Penis (tissue), 1 donor: ENCODE measurements around a stretch of chr2.

DNA sequence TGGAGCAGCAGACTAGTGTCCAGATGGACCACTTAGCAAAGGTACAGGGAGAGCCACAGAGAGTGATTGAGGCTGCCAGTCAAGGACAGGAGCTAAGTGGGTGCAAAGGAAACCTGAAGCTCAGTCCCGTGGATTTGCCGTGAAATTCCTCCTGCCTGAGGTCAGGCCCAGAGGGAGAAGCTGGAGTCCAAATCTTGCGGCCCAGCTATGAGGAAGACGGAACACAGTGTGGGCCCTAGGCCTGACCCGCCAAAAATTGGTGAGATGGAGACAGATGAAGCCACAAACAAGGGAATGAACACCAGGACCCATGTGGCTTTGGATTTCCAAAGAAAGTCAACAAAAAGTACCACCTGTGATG, 11.0 kb downstream of the COL6A3 start:
- PRO-cap: no peak

DNA sequence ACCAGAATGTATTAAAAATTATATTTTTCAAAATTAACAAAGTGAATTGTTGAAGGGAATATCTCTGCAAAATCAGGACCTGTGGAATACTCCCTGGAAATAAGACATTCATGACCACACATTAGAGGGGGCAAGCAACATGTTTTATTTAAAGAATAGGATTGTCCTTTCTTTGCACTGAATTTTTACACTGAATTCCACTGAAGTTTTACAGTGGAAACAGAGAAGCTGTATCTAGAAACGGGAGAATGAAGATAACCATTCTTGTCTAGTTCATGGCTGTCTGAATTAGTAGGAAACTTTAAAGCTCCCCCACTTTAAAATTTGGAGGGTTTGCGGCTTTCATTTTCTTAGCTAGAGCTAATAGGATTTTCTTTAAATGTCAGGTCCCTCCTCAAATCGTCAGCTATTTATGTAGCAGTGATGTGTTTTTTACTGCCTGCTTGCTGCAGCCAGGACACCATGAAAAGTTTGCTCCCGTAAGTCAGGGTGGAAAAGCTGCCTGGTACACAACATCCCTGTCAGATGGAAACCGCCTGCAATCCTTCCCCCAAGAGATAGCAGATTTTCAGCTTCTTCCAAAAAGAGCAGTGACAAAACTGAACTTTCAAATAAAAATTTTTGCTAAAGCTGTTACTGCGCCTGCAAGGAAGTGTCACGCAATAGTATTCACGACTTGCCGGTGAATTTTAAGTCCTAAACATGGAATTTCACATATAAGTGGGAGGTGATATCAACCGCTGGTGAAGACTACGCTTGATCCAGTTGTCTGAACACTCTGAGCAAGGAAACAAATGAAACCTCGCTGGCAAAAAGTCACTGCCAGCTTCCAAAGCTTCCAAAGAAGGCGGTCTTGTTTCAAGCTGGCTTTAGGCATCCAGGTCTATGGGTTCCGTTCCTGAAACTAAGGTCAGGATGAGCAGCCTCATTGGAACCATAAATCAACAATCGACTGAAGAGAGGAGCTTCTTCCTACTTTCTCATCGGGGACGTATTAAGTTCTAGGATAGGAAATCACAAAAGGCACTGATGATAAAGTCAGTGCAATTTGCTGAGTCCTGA, 3.0 kb downstream of the COL6A3 start:
- PRO-cap: bidirectional peak, plus-strand start at position 482 of the sequence, minus-strand start at position 180 of the sequence

DNA sequence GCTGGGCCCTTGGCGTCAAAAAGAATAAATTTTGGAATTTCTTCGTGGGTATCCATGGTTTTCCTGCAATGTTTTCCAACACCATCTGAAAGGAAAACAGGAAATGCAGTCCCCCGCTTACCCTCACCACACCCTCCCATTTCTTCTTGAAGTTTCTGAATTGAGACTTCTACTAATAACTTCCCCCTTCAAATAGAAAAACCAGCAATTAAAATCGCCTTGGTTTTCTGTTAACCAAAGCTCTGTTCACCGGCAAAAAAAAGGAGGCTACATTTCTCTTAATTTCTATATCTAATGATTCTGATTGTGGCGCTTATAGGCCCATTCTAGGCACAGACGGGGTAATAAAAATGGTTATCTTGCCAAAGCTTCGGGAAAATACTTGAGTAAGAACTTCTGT, 483 bp upstream of the COL6A3 start:
- PRO-cap: no peak

DNA sequence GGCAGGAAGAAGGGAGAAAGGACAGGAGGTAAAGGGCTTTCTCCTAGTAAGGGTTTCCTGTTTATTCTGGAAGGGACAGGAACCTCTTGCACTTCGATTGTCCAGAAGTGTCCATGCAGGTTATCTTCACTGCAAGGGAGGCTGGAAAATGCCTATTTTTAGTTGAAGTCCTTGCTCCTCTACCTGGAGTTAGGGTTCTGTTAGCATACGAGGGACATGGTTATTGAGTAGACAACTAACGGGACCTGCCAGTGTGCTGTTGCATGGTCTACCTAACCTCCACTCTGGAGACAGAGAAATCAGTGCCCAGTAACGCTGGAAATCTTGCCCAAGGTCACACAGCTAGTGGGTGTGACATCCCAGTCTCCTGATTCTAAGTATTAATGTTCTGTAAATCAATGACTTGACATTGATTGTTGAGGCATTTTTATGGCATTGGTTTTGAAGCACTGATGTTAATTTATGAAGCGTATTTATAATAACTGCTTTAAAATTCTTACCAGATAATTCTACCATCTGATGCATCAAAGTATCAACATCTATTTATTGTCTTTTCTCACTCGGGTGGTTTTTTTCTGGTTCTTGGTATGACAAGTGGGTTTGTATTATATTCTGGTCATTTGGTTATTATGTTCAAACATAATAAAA, 10.5 kb upstream of the MLPH start:
- PRO-cap: no peak

GRCh38 chr2:237497404-237497637, 10.3 kb downstream of the MLPH start:
- PRO-cap: no peak

- PRO-cap: no peak
Observed at GRCh38 chr2:237549662-237550583, 16.5 kb upstream of the PRLH start.

- PRO-cap: no peak
Observed at GRCh38 chr2:237618632-237618831, 8.9 kb upstream of the LRRFIP1 start.

GRCh38 chr2:237625137-237625651, 2.2 kb upstream of the LRRFIP1 start:
- PRO-cap: no peak

DNA sequence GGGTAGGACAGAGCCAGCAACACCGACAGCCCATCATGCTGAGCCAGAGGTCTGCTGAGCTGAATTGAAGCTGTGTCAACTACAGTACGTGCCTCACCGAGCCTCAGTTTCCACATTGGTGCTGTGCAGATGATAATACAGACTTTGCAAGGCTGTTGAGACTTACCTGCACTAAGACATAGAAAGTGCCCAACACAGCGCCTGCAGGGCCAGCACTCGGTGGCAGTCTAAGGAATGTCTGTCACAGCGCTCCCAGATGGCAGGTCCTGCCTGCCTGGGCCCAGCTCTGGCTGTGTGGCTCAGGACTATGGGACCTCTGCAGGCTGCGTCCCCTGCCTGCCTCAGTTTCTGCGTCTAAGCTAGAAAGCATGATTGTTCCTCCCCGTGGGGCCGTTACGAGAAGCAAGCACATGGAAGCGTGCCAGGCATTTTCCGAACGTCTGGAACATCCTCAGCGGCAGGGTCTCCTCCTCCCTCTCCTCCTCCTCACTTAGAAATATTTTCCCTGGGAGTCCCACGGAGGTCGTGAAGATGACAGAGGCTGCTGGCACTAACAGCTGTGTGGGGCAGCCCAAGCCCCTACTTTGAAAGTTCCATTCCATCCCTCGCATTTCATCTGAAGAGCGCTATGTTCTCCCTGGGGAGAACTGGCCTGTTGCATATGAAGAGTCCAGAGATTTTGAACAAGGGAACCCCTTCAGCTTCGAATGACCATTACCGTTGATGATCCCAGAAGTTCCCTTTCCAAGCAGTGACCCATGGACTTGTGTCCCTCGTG, 43.2 kb downstream of the LRRFIP1 start:
- PRO-cap: no peak

GRCh38 chr2:237692659-237693536, 65.5 kb downstream of the LRRFIP1 start:
- PRO-cap: bidirectional peak, plus-strand start at chr2:237693087, minus-strand start at chr2:237692975

DNA sequence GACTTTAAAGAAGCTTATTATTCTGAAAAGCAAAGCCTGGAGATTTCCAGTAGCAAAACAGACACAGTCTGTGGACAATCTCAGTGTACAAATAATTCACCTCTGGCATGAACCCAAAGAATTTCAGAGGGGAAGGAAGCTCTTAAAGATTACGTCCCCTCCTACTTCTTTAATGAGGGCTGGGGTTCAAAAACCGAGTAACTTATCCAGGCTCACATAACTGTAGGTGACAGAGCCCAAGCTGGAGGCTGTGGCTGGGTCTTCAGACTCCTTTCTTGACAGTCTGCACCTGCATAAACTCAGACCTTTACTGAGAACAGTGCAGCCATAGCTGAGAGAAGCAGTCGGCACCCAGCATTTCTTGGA, 70.7 kb downstream of the LRRFIP1 start:
- PRO-cap: no peak

- PRO-cap: no peak
Observed at GRCh38 chr2:237712143-237713440, 85.2 kb downstream of the LRRFIP1 start.

GRCh38 chr2:237732085-237732597, 66.4 kb upstream of the RBM44 start:
- PRO-cap: no peak

GRCh38 chr2:237789259-237790078, 9.1 kb upstream of the RBM44 start:
- PRO-cap: no peak

GRCh38 chr2:237858278-237859437, 765 bp upstream of the RAMP1 start:
- PRO-cap: no peak

GRCh38 chr2:237860624-237860834, 1.1 kb downstream of the RAMP1 start:
- PRO-cap: no peak

DNA sequence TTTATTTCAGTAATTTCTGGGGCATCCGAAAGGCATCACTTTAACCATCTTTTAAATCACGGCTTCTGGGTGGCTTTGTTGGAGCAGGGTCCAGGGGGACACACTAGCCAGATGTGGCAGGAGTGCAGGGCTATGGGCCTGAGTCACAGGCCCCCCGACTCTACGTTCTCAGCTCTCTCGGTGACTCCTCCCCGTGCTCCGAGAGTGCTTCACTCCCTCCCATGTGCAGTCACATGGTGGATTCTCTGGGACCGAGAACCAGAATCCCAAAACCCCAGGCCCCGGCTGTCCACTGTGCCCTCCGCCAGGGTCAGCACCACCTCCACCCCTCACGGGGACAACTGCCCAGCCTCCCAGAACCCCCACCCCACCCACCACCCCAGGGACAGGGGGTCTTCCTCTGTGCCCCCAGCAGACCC, 4.2 kb downstream of the RAMP1 start:
- PRO-cap: no peak

DNA sequence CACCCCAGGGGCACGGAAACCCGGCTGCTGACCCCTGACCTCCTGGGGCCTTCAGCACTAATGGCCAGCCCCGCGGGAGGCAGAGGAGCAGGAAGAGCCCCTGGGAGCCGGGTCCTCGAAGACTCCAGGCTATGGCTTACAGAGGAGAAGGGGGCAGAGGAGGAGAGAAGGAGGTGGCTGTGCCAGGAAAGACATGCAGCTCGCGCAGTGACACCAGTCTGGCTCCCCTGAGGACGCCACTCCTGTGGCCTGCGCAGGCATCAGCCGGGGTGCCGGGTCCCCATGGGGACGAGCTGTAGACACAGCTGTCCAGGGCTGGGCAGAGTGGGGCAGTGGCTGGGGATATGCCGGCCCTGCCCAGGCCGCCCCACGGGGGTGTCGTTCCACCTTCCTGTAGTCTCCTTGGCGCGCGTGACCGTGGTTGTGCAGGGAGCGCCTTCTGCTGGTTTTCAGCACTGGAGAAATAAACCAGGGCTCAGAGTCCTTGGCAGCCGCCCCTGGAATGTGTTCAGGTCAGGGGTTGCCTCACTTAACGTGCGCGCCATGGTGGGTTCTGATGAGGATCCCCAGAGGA, 26.5 kb downstream of the RAMP1 start:
- PRO-cap: no peak

DNA sequence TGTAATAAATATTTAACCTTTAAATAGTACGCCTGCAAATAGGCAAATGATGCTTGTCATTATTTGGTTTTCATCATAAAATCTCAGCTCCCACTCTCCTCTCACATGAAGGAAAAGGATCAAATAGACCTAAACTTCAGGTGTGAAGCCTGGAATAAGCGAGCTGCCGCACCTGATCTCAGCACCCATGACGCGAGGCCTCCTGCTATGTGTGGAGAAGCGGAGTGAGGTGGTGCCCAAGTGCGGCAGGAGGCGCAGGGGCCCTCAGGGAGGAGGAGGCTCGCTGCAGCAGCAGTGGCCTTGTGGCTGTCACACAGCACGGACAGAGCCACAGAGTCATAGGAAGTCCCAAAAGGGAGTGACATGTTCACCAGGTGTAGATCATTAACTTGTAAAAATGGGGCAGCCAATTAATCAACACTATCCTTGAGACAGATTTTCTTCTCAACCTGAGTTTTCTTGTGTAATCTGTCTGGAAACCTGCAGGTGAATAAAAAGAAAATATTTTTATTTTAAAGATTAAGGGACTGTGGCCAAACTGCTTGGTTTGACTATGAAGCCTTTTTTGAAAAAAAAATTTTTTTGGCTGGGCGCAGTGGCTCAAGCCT, 9.1 kb downstream of the SCLY start:
- PRO-cap: no peak

DNA sequence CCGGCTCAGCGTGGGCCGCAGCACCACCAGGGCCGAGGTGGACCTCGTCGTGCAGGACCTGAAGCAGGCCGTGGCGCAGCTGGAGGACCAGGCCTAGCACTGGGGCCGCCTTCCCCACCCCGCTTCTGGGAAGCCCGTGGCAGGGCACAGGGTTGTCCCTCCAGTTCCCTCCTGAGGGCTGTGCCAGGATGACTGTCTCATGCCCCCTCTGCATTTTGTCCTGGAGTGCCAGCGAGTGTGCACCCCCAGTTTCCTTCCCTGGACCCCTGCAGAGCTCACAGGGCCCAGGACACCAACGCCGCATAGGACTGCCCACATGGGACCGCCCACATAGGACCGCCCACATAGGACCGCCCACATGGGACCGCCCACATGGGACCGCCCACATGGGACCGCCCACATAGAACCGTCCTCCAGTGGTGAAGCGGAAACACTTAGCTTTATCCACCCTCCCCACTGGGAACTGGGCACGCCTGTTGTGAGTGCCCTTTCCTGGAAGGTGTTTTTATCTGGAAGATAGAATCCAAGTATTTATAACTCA, 1.8 kb upstream of the ESPNL start:
- PRO-cap: no peak